Placental epithelial cell (primary cell): ENCODE measurements around the gene GOLGA8H.

- CAGE, long polyA plus RNA = no peak
Observed at GRCh38 chr15:28737538-28738260, 25.5 kb upstream of the GOLGA8M start.

GRCh38 chr15:29267648-29268098 lies 1.9 kb downstream of the NSMCE3 start:
- CAGE, long polyA plus RNA = no peak

- CAGE, long polyA plus RNA = no peak
Observed at GRCh38 chr15:29270026-29271057, 720 bp upstream of the NSMCE3 start.

- CAGE, long polyA plus RNA = no peak
Observed at GRCh38 chr15:29490292-29490491, 80.6 kb downstream of the ENTREP2 start.

GRCh38 chr15:29678016-29678637 lies 107.3 kb upstream of the ENTREP2 start:
- CAGE, long polyA plus RNA = no peak

DNA sequence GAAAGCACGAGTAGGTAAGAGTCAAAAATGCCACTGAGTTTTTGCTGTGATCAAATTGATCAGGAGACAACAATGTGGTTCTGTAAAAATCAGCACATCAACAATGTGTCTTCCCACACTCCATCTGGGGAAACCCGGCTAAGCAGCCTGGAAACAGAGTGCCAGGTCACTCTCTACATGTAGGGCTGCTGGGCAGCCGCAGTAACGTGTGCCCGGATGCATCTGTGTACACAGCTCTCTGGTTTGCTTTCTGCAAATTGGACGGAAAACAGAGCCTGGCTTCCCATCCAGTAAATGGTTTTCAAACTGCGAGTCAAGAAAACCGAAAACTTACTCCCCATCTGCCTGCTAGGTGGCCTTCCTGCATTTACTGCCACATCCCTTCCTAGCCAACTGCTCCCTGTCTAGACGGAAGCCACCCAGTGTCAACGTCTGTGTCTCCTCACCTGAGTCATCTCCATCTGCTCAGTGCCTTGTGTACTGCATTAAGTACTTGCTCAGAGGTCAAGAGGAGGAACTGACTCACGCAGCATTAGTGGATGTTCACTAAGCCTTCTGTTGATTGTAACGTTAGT lies 124.1 kb downstream of the TJP1 start:
- CAGE, long polyA plus RNA = no peak

DNA sequence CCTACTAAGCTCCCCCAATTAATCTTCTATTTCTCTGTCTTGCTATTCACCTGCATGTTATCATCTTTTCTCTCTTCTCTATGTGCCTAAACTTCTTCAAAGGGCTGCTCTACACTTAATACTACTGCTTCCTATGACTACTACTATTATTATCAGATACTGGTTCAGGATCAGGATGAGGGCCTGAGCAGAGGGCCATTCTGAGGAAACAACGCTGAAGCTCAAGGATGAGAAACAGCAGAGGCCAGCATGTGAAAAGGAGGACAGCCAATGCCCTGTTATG lies 54.3 kb downstream of the TJP1 start:
- CAGE, long polyA plus RNA = no peak

DNA sequence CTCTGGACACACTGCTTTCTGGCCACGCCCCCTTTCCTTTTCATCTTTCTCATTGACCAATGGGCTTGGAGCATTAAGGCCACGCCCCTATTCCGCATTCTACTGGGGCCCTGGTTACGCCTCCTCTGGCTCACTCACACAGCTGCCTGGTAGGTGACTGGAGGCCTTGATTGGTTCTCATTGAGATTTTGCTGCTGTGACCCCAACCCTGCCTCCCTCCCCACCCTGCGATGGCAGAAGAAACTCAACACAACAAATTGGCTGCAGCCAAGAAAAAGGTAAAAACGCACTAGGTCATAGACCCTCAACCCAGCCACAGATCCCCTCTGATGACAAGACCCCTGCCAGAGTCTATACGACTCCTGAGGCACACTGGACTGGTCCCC lies at the start of gene GOLGA8H:
Gene GOLGA8H, plus strand, starts transcription at position 133 of the 386 bp plus-strand sequence.
- CAGE, long polyA plus RNA = no peak

- CAGE, long polyA plus RNA = no peak
Observed at GRCh38 chr15:30625255-30625908, 21.6 kb downstream of the GOLGA8H start.

- CAGE, long polyA plus RNA = no peak
Observed at GRCh38 chr15:30677999-30678846, 74.4 kb downstream of the GOLGA8H start.

DNA sequence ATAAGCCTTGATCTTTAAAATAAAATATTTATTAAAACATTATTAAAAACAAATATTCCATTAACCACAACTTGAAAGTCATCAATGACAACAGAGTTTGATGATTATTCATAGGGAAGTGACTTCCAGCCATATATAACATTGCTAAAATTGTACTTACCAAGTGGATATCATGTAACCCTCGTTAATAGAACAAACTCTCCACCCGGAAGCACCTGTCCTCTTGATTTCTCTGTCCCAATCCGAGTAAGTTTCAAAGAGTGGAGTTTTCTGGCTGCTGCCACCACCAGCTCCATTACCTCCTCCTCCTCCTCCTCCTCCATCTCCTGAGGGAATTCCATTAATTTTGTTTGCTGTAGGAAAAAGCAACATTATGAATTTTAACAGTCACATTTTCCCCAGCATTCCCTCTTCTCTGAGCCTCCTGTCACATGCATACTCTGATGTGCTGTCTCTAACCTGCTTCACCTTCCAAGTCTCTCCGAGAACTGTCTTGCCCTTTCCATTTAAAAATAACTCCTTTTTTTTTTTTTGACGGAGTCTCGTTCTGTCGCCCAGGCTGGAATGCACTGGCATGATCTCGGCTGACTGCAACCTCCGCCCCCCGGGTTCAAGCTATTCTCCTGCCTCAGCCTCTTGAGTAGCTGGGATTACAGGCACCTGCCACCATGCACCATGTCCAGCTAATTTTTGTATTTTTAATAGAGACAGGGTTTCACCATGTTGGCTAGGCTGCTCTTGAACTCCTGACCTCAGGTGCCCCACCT lies 30.5 kb downstream of the MTMR10 start:
- CAGE, long polyA plus RNA = no peak

- CAGE, long polyA plus RNA = no peak
Observed at GRCh38 chr15:30984904-30985651, 6.3 kb downstream of the MTMR10 start.

DNA sequence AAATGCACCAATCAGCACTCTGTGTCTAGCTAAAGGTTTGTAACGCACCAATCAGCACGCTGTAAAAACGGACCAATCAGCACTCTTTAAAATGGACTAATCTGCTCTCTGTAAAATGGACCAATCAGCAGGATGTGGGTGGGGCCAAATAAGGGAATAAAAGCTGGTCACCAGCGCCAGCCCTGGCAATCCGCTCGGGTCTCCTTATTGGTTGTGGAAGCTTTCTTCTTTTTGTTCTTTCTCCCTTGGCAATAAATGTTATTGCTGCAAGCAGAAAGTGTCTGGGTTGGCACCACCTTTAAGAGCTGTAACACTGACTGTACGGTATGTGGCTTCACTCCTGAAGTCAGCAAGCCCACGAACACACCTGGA lies 13.4 kb downstream of the TRPM1 start:
- CAGE, long polyA plus RNA = no peak

- CAGE, long polyA plus RNA = no peak
Observed at GRCh38 chr15:31222500-31223062, 104.1 kb upstream of the KLF13 start.

- CAGE, long polyA plus RNA = no peak
Observed at GRCh38 chr15:31272936-31273243, 53.7 kb upstream of the KLF13 start.

- CAGE, long polyA plus RNA = no peak
Observed at GRCh38 chr15:31303505-31303704, 23.2 kb upstream of the KLF13 start.

DNA sequence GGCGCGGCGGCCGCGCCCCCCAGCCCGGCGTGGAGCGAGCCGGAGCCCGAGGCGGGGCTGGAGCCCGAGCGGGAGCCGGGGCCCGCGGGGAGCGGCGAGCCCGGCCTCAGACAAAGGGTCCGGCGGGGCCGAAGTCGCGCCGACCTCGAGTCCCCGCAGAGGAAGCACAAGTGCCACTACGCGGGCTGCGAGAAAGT lies 809 bp downstream of the KLF13 start:
- CAGE, long polyA plus RNA = no peak

DNA sequence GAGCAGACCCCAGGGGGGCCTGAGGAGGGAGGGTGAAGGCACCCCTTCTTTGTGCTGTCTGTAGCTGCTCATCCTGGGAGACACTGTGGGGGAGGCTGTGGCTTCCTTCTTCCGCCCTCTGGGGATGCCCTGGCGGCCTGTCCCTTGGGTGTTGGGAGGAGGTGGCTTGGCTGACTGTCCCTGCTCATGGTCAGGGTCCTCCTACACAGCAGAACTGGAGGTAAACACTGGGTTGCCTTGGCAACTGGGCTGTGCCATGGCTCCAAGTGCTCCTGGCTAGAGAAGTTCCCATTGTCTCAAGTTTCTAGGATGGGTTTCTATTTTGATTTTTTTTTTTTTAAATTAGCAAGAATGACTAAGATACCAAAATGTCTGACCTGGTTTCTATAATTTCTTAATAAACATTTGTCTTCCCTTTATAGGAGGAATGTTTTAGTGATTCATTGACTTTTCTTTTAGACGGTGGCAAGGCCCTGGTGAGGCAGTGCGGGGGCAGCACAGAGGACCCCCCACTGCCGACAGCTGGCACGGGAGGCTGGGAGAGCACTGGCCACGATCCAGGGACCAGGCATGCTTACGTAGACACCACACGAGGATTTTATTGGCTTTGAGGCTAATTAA lies 12.4 kb downstream of the KLF13 start:
- CAGE, long polyA plus RNA = no peak

DNA sequence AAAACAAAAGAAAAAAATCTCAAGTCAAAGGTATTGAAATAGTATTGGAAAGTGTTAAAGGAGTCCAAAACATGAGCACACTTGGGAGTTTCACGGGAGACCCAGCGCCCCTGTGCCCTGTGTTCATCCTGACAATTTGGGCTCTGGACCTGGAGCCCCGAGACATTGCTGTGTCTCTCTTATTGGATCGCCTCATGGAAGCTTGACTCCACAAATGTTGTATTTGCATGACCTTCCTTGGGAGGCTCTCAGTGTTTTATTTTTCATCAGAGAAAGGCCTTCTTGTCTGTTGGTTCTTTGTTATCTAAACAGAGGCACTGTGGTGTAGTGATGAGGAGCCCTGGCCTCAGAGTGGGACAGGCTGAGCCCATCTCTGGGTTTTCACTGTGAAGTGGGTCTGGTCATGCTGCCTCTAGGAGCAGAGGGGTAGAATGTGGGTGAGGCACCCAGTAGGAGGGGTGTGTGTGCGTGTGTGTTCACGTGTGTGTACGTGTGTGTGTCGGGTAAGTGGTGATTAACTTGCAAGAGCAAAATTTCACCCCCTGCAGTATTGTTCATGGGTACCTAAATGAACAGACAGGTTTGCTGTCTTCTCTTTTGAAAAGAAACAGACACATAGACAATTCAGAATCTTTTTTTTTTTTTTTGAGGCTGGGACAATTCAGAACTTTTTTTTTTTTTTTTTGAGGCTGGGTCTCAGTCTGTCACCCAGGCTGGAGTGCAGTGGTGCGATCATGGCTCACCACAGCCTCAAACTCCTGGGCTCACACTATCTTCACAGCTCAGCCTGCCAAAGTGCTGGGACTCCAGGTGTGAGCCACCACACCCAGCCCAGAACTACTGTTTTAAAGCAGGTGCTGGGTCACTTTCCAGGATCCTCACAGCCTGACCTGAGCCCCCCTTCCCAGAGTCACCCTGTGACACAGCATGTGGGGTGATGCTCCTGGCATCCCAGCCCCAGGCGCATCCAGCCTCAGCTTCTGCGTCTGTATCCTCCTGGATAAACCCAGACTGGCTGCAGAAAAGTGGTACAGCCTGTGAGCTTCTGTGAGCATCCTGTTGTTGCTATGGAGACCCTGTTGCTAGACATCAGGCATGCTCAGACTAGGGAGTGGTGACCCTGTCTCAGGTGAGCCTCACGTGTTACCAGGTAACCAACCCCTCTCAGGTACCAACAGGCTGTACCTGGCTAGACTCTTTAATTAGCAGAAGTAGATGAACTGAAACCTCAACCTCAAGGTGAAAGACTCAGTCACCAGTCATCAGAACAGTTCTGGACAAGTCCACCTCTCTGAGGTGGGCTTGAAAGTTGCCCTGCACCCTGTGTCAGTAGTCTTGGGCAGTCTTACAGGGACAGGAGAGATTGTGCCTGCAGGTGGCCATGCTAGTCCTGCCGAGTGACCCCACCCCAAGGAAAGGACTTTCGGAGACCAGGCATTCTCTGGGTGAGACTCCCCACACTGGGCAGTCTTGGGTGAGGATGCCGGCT lies 14.8 kb downstream of the KLF13 start:
- CAGE, long polyA plus RNA = no peak

GRCh38 chr15:31345617-31346463 lies 19.2 kb downstream of the KLF13 start:
- CAGE, long polyA plus RNA = no peak